H4 (cell line): ENCODE results near the gene MDH1.

- RAMPAGE, long total RNA = no peak
Observed at GRCh38 chr2:62569894-62570271, 63.9 kb upstream of the TMEM17 start.

DNA sequence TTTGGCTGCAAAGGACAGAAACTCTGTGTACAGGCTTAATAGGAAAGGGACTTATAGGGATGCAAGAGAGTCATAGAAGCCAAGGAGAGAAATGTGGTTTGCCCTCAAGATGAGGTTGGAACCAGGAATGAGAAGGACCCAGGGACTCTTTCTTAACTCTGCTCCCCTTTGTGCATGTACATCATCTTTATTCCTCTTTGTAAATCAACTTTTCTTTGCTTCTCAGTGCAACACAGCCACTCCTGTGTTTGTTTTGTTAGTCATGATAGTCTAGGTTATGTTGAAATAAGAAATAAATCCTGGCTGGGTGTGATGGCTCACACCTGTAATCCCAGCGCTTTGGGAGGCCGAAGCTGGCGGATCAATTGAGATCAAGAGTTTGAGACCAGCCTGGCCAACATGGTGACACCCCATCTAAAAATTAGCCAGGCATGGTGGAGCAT is 72.8 kb upstream of the TMEM17 start:
- RAMPAGE, long total RNA = no peak

- RAMPAGE, long total RNA = start-site peak on the plus strand at chr2:63588963-63589005, 413 reads
Observed at GRCh38 chr2:63588882-63589641, at the start of gene MDH1. TSS of gene MDH1 (plus strand) at chr2:63588963.

DNA sequence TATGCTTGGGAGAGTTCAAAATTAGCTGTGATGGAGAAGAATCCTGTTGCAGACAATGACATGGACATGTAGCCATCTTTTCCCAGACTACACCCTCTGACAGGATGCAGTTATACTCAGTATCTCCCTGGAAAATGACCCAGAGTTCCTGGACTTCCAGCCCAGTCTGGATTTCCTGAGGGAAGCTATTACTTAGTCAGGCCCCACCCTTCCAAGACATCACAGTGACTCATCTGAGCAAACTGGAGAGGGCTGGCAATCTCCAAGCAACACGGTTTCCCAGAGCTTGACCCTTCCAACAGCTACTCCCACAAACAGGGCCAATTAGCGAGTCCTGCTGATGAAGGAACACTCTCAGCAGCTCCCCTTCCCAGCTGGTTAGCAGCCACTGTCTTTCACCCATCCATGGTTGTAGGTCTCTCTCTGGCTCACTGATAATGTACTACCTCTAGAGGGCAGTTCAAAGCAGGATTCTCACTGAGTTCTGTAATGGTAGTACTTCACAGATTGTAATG is 110.1 kb downstream of the MDH1 start:
- RAMPAGE, long total RNA = no peak

DNA sequence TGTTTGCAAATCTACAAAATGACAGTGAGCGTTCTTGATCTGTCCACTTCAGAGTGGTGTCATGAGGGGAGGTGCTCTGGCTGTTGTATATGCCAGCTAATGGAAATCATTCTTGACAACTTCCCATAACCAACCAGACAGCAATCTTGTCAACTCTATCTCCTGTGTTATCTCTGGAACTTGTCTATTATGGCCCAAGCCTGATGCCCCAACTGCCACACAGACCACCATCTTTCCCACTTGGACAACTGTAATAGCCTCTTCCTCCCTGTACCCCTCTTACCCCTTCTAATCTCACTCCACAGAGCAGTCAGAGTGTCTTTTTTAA is 120.5 kb upstream of the UGP2 start:
- RAMPAGE, long total RNA = no peak

GRCh38 chr2:63729257-63730003 is 112.3 kb upstream of the UGP2 start:
- RAMPAGE, long total RNA = no peak

DNA sequence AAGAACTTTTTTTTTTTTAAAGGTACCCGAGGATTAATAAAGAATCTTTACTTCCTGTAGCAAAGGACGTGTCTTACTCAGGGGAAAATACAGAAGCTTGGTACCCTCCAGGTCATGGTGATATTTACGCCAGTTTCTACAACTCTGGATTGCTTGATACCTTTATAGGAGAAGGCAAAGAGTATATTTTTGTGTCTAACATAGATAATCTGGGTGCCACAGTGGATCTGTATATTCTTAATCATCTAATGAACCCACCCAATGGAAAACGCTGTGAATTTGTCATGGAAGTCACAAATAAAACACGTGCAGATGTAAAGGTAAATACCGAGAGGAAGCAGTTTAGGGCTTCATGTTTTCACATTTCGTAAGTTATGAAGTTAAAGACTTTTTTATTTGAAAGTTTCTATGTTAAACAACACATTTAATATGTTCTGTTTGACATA is 43.9 kb downstream of the UGP2 start:
- RAMPAGE, long total RNA = no peak

DNA sequence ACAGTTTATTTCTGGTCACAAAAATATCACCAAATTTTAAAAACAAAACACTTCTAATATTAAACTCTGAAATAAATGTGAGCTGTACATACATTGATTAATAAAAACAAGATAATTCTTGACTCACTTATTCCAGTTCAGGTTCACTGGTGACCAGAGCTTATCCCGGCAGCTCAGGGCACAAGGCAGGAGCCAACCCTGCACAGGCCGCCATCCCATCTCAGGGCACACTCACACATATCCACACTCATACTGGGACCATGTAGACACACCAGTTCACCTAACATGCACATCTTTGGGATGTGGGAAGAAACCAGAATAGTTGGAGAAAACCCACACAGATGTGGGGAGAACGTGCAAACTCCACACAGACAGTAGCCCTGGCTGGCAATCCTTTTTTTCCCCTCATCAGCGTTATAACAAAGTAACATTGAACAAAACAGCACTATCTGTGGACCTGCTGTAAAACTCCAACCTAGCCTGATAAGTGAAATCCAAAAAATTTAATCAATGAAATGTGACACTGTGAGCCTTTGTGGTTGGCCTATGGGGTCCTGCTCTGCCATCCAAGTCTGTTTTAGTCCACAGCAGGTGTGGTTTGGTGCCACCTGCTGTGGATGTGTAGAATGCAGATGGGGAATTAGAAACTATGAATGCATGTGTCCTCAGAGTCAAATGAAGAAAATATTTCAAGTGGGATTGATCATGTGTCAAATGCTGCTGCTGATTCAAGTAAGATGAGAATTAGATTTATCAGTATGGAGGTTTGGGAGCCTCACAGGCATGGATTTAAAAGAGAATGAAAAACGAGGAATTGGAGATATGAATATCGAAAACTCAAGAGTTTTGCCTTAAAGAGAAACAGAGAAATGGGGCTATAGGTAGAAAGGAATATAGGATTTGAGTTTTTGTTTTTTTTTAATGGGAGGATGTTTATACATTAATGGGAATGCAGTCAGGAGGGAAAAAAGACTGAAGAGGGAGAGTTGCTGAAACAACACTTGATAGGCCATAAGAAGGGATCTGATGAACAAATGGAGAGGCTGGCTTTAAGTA is 47.0 kb downstream of the UGP2 start:
- RAMPAGE, long total RNA = no peak

DNA sequence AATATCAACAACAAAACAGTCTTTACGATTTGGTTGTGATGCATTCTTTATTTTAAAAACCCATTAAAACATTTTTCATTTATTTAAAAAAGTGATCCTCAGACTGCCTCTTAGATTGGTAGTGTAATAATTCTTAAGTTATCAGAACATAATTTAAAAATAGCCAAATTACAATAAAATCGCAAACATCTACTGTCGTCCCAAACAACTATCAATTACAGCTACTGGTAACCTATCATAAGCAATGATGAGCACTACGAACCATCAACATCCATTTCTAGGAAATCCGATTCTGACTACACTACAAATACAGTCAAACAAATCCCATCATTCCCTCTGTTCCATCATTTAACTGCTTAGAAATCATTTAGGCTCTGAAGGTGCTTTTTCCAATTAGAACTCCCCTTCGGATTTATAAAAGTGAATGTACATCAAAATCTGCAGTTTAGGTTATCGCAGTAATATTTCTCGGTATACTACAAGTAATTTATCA is 1.6 kb downstream of the VPS54 start:
- RAMPAGE, long total RNA = no peak

DNA sequence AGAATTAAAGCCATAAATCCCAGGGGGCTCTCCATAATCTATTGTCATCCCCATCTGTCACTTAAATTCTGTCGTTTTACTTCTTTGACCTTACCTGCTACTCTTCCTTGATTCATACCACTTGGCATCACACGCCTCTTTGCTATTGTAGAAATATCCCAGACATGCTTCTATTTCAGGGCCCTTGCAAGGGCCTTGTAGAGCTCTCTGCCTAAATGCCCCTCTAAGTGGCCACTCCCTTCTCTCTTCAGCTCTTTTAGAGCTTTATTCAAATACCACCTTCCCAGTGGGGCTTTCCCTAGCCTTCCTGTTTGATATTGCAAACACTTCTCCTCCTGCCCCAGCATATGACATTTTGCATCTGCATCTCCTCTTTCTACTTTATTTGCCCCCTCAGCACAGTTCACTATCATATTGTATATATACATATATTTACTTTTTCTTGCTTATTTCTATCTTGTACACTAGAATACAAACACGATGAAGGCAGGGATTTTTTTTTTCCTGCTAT is 54.0 kb downstream of the PELI1 start:
- RAMPAGE, long total RNA = no peak

DNA sequence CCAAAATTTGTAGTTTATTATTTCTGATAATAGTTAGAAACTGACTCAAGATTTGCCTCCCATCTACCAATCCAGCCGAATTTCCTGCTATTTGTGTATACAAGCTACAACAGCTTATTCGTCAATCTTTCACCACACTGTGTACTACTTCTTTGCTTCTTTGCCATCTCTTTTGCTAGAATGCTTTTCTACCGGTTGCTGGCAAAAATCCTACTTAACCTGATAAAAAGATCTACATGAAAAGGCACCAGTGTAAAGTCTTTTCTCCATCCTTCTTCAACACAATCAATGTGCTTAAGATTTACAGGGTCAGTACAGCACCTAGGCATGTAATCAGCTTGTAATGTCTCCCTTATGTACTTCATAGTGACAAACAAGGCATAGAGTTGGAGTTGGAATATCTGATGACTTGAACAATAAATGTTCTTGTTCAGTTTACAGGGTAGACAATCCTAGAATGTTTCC is 45.9 kb downstream of the PELI1 start:
- RAMPAGE, long total RNA = no peak

GRCh38 chr2:64223128-64223595 is 78.9 kb upstream of the PELI1 start:
- RAMPAGE, long total RNA = no peak

GRCh38 chr2:64460821-64461597 is 7.0 kb downstream of the LGALSL start:
- RAMPAGE, long total RNA = no peak

DNA sequence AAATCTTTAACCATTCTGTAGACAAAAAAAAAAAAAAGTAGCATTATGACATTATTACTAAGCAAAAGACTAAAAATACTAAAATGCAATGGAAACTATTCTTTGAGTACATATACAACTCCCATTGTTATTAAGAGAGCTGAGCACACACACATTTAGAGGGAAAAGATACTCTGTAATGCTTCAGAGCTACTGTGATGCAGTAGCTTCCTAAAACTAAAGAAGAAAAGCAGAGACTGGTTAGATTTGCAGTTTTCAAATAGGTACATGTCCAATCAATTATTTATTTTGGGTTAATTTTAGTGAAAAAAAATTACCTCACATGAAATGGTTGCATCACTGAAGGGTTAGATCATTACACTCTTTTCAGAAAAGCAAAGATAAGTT is 25.0 kb upstream of the SERTAD2 start:
- RAMPAGE, long total RNA = no peak

DNA sequence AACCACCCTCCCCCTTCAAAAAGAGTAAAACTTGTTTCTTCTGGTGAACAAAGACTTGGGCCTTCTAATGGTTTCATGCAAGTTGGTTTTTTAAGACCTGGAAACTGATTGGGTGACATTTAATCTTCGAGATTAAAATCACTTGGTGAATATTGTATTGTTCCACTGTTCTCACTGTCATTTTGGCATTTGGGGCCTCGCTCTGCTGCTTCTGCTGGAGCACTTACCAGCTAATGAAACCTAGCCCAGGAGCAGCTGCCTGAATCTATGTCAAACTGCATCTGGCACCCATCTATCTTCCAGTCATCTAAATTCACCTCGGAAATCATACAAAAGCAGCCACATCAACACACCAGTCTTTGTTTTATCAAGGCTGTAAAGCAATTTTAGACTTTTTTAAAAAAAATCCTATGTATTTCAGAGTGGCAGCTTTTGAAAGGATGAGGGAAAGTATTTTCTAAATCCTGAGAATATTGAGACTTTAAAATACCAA is 26.0 kb upstream of the SERTAD2 start:
- RAMPAGE, long total RNA = no peak

DNA sequence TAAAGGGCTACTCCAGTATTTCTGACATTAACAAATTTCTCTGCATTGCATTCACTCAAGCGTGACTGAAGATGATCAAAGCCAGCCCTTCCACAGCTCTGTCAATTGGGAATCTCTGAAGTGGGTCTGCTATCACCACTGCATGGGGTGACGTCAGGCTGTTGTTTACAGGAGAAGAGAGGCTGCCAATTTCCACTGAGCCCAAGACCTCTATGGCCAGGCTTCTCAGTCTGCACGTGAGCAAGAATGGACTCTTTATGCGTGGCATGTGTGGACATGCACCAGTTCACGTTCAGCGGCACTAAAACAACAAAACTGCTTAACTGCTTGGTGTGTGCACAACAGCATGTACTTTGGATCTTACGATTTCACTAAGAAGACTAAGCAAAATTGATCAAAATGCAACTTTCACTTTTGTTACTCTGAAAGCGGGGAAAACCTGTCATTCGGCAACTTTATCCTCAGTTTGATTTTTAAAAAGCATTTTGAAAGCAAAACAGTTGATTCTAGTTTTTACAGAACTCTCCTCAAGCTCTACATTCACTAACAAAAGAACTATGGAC is 76.9 kb upstream of the SERTAD2 start:
- RAMPAGE, long total RNA = no peak

DNA sequence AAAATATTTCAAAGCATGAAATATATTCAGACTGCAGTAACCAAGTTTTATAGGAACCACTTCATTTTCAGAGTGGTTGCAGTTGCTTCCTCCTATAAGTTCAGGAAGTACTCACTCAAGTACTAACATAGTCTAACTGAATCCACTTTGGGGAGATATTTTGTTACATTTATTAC is 77.3 kb upstream of the SERTAD2 start:
- RAMPAGE, long total RNA = no peak

DNA sequence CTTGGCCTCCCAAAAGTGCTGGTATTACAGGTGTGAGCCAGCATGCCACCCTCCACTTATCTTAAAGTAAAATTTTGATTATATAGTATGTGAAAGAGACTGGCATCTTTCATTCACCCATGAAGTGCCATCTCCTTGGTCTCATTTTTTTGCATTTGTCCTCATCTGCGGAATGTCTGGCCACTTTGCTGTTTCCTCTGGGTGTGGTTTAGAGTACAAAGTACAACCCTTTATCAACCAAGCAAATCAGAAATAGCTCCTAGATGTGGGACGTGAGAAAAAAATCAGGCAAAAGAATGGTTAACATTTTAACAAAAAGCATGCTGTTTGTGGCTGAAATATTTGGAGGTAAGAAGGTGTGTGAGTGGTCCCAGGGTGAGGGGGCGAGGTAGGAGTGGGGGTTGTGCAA is 115.7 kb upstream of the SERTAD2 start:
- RAMPAGE, long total RNA = no peak

DNA sequence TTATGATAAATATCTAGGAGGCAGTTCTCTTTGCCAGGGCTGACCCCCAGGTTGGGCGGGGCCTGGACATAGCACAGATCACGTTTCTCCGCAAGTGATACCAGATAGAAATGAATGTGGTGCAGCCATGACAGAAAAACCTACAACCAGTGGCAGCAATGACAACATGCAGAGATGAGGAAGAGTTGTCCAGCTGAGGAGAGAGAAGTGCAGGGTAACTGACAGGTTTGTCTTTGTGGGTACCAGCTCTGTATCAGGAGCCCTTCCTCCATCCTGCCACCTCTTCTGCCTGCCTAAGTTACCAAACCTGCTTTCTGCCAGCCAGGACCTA is 116.0 kb upstream of the SERTAD2 start:
- RAMPAGE, long total RNA = no peak

DNA sequence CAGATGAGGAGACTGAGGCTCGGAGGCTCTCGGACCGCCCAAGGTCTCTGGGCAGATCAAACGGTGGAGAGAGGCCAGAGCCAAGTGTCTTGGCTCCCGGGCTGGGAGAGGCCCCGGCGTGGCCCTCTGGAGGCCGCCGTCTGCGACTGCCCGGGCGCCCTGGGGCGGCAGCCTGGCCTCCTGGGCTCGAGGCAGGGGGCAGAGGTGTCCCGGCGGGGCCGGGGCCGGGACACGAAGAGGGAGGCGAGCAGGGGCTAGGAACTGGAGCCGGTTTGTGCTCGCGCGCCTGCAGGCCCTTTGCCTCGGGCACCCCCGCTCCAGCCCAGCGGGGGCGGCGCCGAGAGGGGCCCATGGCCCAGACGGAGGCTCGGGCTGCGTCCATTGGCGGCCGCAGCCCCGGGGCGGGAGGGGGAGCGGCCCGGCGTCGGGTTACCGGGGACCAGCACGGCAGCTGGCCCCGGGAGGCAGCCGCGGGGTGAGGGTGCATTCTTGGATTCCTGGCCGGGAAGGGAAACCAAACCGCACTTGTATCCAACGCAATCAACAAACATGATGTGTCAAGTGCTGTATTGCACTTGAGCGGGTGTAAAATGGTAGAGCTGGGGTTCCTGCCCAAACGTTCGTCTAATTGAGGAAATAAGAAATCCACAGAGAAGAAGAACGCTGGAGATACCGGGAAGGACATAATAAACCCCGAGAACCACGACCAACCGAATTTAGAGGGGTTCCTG is 129.5 kb upstream of the SLC1A4 start:
- RAMPAGE, long total RNA = no peak